ENCODE measurements around the gene OR10J5.

- RRBS = no CpG with 5 or more reads among the region's 7 CpGs
Measured at GRCh38 chr1:156800046-156800600, 16.5 kb downstream of the SH2D2A start.

DNA sequence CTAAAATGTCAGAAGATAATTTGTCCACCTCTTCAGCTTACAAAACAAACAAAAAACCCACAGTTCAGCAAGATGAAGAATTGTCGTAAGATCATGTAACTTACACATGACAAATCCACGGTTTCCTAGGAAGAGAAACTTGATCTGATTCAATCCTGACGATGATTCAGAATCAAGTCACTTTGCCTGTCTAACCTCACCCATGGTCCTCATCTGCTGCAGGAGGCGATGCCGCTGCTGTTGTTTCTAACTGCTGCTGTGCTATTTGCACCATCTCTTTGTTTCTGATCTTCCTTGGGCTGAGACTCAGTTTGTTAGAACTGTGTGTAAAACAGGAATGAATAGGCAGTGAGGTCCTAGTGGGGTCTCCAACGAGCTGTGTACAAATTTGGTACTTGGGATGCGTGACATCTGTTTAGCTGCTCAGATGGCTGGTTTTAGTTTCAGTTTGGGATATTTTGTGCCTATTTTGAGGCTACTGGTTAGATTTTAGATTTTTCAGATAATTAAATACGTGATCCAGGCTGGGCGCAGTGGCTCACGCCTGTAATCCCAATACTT is 10.2 kb downstream of the NTRK1 start:
- RRBS = no CpG with 5 or more reads among the region's 10 CpGs

DNA sequence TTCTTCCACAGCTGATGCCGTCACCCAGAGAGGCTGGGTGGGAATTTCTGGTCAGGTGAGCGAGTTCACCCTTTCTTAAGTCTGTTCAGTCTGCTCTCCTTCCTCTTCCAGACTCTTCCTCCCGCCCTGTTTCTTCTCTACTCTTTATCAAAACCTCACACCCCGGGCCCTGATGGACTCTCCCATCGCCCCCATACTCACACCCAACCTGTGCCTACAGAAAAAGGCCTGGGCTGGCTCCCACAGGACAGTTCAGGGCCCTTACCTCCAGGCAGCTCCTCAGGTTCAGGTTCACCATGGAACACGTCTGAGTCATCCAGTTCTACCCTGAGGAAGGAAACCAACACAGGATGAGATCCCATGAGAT is 20.7 kb downstream of the LRRC71 start:
- RRBS = no CpG with 5 or more reads among the region's 6 CpGs

DNA sequence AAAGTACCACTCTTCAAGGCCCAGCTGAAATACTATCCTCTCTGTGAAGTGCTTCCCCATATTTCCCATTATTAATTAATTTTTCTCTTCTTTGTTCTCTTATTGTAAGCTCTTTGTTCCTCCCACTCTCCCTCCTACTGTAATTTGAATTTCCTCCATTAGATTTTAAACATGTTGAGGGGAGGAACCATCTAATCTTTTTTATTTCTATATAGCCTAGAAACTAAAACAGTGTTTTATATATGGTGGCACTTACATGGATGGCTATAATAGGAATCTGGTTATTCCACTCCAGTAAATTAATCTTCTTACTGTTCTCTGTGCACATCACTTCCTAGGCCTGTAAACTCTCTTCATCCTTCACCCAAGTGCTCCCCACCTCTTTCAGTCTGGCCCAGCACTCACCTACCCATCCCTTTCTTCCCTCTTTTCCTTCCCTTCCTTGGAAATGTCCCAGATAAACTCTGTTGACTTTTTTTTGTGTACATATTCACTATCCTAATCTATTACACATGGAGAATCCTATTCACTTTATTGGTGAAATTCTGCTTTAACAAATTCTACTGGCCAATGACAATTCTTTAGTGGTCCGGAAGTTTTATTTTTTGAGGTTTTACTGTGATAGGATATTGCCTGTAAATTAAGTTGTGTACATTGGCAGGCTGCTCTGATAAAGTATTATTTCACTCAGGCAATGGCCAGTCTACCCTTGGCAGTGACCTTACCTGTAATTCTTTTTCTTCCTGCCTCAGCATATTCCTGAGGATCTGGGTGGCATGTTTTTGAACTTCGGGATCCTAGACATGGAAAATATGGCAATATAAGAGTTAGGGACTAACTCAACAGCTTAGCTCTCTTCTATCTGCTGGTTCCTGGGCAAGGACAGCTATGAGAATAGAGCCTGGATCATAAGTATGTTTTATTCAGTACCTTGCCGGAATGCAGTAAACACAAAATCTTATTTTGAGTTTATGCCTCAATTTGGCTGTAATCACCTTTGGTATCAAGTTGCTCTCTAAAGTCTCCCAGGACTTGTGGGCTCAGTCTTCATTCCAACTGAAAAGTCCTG is 56.2 kb downstream of the LRRC71 start:
- RRBS = no CpG with 5 or more reads among the region's 3 CpGs

DNA sequence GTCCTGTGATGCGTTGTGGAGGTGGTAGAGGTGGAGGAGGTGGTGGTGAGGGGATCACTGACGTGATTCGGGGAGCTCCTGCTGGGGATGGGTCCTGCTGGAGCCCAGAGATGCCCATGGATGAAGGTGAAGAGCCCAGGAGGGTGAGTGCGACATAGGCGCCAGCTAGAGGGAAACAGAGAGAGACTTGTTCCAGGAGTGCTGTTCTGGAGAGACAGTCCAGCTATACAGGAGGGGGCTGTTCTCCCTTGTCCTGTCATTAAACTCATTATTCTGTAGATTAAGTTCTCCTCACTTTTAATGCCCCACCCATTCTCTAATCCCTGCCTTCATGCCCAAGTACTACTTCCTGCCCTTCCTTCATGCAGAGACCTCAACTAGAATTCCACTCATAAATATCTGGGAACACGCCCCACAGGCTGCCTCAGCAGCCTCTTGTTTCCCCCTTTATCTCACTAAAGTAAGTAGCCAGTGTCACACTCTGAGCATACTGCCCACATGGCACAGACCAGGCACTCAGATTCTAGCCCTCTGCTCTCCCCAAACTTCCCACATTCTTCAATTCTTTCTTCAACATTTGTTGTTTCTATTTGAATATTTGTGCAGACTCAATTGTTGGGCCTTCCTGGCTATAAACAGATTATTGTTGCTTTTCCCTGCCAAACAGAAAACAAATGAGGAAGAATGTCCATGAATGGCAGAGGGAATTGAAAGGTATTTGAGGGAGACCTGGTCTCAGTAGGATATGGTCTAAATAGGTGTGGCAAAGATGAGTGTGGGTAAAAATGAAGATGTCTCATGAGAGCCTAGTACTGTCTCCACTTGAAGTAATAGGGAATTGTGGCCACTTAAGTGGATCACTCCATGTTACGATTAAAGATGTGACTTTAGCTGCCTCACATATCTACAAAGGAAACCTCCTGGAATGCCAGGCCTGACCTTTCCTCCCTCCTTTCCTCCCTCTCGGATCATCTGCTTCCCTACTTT is 58.1 kb downstream of the LRRC71 start:
- RRBS = no CpG with 5 or more reads among the region's 8 CpGs

DNA sequence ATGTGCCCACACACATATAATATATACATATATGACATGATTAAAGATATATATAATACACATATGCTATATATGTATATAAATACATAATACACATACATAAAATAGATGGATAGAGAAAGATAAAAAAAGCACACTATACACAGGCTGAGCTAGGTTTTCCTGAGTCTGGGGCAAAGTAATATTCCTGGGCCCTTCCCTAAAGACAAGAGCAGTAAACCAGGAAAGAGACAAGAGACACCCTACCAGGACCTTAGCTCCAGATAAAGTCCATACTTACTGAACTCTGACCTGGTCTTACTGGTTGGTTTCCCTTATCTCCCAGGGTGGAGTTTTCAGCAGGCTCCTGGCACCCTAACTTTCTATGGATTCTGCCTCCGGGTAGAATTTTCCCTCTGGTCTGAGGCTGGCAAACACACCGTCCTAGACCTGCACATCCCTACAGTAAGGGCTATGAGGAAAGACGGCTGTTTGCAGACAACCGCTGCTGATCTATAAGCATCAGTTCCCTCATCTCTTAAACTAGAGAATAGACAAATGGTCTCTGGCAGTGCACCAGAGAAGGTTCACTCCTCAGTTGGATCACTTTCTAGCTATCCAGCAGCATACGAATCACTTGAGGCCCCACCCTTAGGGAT is 52.1 kb downstream of the ARHGEF11 start:
- RRBS = no CpG with 5 or more reads among the region's 5 CpGs

DNA sequence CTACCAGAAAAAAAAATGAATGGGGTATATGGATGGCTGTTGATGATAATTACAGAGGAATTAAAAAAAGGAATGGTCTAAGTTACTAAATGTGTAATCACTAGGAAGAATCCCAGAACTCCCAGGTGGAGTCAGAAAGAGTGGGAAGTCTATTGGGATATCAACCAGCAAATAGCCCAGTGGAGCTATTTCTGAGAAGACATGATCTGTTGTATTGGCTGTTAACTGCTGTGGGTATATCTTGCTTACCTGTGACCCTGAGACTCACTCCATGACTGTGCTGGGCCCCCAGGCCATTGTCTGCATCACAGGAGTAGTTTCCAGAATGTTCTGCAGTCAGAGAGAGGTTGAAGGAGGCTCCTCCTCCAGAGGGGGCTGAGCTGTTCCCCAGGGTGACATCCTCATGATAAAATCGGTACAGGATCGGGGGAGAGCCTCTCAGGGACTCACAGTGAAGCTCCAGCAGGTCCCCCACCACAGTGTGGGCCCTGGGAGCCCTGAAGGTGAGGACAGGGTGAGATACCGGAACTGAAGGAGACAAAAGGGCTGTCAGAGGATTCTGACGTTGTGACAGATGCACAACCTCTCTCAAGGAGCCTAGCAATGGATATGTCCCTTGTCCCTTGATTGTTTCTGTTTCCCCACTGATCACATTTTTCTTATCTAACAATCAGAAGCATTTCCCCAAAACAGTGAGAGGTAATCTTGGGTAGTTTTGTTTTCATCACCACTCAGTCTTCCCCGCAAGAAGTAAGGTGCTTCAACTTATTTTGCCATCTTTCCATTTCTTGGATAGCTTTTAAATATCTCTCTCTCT is 5.3 kb downstream of the FCRL3 start:
- RRBS = no CpG with 5 or more reads among the region's 5 CpGs

GRCh38 chr1:157968312-157968887 is 25.0 kb upstream of the KIRREL1 start:
- RRBS = no CpG with 5 or more reads among the region's 10 CpGs

DNA sequence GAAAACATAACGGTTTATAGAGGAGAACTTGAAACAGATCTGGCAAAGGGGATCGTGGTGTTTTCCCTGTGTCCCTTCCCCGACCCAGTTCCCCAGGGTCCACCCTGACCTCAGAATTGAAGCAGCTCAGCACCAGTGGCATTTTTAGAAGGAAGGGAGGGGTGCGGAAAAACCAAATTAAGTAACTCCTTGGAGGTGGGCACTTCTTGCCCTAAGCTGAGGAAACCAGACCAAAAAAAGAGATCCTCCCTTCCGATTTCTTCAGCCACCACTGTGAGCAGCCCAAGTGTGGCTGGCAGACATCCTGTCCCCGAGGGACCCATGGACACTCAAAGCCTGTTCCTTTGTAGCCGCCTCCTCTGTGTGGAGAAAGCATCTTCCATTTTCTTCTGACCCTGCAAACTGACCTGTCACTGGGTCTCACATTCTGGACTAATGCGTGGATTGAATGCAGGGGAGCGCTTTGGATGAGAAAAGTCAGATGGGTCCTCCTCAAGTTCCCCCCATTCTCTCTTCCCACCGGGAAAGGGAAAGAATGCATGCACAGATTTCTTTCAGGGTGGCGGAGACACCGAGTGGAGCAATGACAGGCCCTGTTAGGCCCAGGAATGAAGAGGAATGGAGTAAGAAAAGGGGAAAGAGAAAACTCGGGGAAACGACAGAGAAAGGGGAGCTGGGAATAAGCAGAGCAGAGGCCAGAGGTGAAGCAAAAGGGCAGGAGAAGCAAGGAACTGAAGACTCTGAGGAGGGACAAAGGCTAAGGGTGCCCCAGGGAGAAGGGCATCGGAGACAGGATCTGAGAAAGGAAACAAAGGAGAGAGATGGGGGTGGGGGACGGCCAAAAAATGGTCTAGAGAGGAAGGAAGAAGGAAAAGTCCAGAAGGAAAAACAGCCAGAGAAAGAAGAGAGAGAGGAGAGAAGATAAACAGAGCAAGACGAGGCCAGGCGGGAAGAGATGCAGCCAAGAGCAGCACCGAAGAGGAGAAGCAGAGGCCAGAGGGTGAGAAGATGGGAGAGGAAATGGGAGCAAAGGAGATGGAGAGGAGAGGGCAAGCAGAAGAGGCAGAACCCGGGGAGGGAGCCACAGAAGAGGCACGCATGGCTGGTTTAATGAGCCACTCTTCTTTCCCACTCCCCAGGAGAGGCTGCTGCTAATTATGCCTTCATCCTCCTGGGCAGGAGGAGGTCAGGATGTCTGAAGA is 31.6 kb downstream of the KIRREL1 start:
- RRBS = no CpG with 5 or more reads among the region's 21 CpGs

DNA sequence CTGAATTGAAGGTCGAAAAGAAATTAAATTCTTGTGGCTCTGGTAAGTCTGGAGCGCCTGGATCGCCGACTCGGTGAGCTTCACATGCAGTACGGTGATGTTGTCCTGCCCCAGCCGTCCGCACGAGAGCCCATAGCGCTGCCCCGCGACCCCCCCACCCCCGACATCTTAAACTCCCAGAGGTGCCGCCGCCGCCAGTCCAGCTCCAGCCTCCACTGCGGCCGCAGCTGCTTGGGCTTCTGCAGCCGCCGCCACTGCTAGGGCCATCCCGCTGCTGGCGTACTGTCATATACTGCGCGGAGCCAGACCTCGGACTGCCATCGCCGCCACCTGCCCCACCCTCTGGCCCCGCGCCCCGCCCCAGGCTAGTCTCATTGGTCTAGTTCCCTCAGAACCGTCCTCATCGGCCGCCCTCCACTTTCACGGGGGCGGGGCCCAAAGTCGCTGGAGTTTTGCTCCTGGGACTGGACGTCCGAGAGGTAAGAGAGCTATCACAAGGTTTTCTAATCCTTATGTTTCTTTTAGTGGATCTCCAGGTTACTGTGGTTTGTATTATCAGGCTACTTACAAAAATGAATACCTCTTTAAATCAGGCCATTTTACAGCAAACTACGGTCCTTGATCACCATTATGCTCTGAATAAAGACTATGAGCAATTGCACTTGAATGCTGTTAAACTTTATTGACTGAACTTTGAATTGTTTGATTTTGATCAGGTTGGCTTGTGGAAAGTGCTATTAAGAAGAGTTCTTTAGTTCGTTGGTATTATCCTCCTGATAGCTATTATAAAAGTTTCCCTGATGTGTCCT is 2.9 kb upstream of the CD1D start:
- RRBS = no CpG with 5 or more reads among the region's 40 CpGs

DNA sequence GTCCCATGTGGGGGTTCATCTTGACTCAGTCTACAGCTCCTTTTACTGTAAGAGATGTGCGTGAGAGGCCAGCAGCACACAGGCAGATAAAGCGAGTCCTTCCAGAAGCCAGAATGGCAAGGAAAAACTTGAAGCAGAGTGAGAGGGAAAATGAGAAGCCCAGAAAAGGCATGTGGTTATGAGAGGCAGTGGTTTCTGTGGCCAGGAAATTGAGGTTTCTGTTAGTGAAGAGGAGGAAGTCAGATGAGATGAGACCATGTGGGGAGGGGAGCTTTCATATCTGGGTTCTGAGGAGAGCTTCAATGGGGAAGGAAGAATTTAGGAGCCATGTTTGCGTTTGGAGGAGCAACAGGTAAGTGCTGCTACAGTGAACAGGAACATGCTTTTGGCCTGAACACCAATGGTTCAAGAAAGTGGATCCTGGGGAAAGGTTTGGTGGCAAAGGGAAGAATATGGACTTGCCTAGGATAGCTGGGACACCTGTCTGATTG is 6.1 kb upstream of the CD1A start:
- RRBS = no CpG with 5 or more reads among the region's 3 CpGs

- RRBS = 5% methylated on average over 3 of the region's 21 CpGs
Measured at GRCh38 chr1:159172654-159173392, 1.4 kb downstream of the CADM3 start.

GRCh38 chr1:159444407-159445037 is 5.0 kb downstream of the OR10J1 start:
- RRBS = no CpG with 5 or more reads among the region's 1 CpG

- RRBS = no CpG with 5 or more reads among the region's 2 CpGs
Measured at GRCh38 chr1:159535716-159536160, at the start of gene OR10J5. TSS of gene OR10J5 (minus strand) at chr1:159536007.

- RRBS = no CpG with 5 or more reads among the region's 3 CpGs
Measured at GRCh38 chr1:159595347-159595698, 7.7 kb downstream of the APCS start.

GRCh38 chr1:159713257-159713752 is 1.1 kb downstream of the CRP start:
- RRBS = no CpG with 5 or more reads among the region's 12 CpGs

DNA sequence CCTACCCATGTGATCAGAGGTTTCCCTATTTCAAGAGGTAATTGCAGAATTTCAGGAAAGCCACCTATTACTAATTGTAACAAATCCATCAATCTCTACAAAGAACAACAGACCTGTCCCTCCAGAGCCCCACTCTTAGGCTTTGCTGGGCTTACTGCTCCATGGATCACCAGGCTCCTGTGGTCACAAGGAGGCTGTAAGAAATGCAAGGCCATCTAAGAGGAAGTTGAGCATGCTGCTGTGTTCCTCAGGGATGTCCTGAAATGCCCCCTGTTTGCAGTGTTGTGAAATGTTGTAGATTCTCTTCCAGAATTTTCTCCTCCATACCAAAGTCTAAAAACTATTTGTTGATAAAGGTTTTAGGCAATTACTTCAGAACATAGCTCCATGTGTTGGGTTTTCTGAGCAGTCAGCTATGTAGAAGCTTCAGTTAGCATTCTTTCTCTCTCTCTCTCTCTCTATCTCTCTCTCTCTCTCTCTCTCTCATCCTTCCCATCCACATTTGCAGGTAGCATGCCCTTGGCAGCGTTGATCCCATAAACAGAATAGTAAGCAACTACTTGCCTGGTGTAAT is 24.3 kb upstream of the DUSP23 start:
- RRBS = no CpG with 5 or more reads among the region's 1 CpG

DNA sequence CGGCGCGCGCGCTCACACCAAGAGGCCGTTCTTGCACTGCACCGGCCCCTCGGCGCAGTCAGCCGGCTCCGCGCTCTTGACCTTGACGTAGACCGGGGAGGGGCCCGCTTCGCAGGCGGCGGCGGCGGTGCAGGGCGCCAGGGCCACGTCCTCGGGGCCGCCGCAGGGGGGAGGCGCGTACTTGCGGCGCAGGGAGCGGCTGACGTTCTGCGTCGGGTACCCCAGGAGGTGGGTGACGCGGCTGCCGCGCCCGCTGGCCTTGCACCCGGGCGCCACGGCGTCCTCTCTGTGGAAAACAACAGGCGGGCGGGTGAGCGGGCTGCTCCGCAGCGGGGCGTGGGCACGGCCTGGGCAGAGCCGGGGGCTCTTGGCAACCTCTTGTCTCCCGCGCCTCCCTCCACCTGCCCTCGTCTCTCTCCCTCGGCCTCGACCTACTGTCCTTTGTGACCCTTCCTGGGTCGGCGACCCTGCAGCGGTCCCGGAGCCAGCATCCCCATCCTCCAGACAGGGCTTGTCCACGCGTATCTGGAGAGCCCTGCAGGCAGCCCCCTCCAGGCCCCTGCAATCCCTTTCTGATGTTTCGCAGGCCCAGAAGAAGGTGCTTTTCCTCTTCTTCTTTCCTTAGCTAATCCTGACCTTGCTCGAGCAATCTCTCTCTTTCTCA is 7.6 kb downstream of the VSIG8 start:
- RRBS = 2% methylated on average over 16 of the region's 63 CpGs

DNA sequence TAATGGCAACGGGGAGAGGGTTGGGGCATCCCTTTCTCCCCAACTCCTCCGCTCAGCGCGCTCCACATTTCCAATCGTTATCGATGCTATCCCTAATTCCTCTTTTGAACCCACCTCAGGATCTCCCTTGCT is 275 bp downstream of the CFAP45 start:
- RRBS = no CpG with 5 or more reads among the region's 6 CpGs

DNA sequence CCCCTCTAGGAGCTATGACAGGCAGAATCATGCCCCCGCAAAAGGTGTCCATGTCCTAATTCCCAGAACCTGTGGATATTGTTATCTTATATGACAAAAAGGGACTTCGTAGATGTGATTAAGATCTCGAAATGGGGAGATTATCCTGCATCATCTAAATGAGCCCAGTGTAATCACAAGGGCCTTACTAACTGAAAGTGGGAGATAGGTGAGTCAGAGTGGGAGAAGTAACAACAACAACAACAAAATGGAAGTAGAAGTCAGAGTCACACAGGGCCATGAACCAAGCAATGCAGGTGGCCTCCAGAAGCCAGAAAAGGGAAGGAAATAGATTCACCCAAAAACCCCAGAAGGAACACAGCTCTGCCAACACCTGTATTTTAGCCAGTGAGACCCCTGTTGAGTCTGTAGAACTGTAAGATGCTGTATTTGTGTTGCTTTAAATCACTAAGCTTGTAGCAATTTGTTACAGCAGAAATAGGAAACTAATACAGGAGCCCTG is 4.1 kb downstream of the TAGLN2 start:
- RRBS = no CpG with 5 or more reads among the region's 3 CpGs